Neural progenitor cell (in vitro differentiated cells): ENCODE measurements around the genes SPINK8, PFKFB4 and SLC26A6.

DNA sequence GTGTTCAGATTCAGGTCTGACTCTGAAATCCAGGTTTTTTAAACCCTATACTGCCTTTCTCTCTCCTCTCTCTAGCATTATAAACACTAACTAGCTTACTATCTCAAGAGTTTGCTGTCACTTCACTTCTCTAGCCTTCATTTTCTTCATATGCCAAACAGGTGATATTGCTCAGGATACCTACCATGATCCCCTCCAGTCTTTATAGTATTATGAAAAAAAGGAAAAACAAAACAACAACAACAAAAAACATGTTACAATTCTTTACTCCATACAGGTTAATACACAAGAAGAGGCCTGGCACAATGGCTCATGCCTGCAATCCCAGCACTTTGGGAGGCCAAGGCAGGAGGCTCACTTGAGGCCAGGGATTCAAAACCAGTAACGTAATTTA, 2.6 kb downstream of the SETD2 start:
- RAMPAGE, long total RNA, result no peak

DNA sequence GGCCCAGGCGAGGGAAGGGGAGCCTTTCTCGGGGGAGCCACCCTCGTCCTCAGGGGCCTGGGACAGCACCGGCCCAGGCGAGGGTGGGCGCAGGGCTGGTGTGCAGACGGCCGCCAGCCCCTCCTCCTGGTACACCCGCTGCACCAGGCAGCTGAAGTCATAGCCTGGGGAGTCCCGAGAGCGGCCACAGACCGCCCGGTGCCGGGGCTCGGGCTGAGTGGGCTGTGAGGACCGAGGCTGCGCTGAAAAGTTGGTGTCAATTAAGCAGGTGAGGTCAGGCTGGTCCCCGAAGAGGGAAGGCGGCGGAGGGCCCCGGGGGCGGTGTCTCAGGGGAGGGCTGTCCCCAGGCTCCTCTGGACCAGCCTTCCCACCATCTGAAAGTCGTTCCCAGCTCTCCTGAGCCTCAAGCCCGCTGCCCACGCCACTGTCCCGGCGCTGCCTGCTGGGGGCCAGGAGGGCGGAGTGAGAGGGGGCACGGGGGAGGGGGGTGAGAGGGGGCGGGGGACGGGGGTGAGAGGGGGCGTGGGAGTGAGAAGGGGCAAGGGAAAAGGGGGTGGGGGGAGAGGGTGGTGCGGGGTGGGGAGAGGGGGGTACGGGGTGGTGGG, 36.7 kb downstream of the PTPN23 start:
- RAMPAGE, long total RNA, result no peak

- RAMPAGE, long total RNA, result no peak
Measured at GRCh38 chr3:47612186-47612724, 33.6 kb upstream of the CSPG5 start.

DNA sequence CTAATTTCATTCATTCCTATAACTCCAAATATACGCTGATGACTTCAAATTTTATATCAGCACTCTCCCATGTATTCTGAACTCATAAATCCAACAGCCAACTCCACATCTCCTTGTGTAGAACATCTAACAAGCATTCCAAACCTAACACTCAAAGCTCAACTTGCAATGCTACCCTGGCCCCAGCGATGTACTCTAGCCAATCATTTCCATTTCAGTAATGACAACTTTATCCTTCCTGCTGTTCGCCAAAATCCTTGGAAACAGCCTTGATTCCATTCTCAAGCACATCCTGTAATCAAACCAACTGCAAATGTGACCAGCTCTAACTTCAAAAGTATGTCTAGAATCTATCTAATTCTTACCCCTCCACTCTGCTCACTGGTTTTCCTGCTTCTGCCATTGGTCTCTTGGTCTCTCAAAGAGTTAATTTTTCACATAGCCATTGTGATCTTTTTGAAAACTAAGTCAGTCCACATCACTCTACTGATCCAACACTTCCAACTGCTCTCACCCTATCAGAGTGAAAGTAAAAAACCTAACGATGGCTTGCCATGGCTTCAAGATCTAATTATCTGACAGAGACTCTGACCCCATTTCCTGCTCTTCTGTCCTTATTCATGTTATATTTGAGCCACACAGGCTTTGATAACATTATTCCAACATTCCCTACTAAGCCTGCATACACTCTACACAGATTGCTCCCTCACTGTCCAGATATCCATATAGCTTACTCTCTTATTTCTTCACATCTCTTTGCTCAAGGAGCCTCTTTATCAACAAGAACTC, 66.3 kb downstream of the SMARCC1 start:
- RAMPAGE, long total RNA, result no peak

GRCh38 chr3:47852558-47853036, 49.7 kb downstream of the DHX30 start:
- RAMPAGE, long total RNA, result no peak

GRCh38 chr3:47891193-47891612, 88.3 kb downstream of the DHX30 start:
- RAMPAGE, long total RNA, result no peak

GRCh38 chr3:47891803-47892873, 89.2 kb downstream of the DHX30 start:
- RAMPAGE, long total RNA, result no peak

DNA sequence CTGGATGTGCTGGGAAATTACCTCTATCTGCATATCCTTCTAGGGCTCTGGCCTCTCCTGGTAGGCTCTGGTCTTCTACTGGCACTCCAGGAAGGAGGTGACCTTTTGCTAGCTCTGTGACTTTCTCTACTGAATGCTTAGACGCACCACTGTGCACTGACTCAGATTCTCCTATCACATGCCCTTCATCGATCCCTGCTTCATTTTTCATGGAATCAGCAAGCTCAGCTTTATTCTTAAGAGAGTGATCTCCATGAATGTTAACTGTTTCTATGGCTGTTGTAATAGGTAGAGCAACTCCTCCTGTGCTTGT, 106.6 kb downstream of the DHX30 start:
- RAMPAGE, long total RNA, result no peak

DNA sequence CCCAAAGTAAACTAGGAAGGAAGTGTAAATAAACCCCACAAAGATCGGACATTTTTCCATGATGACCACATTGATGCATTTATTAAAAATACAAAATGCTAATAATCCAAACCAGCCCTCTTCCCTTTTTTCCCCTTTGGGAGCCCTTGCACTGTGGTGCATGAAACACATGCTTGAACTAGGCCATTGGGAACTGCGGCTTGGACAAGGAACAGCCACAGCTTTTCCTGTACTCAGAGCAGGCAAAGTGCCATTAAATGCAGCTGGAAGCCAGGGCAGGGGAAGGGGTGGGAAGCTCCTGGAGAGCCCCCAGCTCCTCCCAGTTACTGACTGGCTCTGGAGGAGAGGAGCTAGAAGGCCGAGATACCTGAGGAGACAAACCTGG, 36.9 kb downstream of the CDC25A start:
- RAMPAGE, long total RNA, result no peak

DNA sequence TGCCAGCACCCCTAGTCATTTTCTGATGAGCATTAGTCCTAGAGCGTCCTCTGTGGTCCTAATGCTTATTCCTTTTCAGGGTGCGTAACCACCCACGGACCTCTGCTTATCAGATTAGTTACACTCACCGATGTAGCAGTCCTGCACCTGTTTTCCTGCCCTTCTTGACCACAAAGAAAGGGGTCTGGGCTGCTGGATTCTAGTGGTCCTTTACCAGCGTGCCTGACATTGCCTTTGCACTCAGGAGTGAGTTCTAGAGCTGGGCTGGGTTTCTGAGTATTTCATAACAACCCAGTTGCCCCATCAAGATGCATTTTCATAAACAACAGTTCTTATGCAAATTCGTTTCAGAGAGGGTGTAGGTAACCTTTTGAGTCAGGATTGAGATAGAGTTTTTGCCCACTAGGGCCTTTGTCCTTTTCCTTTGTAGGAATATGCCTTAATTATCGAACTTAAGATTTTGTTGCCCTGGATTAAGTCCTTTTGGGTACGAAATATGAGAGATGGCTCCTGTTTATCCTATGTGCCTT, at the start of gene SPINK8:
Gene SPINK8 (minus strand): TSS at position 255 of the 530 bp plus-strand sequence.
- RAMPAGE, long total RNA, result no peak

DNA sequence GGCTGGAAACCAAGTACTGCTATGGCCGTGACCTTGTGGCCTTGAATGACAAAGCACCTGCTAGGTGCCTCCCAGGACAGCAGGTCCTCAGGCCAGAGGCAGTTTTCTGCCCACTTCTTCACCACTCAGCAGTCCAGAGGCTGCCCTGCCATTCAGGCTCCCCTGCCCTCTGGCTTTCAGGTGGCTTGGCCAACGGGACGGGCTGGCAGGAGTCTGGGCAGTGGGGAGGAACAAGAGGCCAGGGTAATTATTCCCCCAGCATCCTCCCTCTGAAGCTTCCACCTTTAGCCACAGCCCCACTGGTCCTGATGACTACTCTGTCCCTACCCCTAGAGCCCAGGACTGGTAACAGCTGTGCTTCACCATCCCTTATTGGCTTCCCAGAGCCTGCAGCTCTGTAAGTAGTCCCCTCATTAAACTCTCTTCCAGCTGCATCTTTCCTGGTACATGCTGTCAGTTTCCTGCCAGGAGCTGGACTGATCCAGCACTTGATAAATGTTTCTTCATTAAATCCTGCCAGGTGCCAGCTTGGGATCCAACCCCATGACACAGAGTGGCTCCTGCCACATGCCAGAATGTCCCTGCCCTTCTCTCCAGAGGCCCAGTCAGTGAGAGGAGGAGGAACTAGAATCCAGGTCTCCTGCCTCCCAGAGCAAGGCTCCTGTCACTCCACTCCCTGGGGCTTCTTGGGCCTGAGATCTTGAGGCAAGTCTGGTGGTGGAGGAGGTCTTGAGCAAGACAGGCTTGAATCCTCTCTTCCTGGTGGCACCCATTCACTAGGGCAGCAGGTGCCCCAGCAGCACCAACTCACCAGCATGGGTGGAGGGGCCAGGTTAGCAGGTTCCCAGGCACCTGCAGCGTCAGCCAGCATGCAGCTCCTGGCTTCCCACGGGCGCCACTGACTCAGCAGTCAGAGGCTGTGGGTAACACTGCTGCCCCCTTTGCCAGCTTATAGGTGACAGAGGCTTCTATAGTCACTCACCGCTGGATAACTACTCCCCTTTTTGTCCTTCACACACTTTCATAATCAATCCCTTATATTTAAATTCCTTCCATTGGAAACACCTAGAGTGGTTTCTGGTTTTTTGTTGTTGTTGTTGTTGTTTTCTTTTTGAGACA, 27.5 kb downstream of the FBXW12 start:
- RAMPAGE, long total RNA, result no peak

DNA sequence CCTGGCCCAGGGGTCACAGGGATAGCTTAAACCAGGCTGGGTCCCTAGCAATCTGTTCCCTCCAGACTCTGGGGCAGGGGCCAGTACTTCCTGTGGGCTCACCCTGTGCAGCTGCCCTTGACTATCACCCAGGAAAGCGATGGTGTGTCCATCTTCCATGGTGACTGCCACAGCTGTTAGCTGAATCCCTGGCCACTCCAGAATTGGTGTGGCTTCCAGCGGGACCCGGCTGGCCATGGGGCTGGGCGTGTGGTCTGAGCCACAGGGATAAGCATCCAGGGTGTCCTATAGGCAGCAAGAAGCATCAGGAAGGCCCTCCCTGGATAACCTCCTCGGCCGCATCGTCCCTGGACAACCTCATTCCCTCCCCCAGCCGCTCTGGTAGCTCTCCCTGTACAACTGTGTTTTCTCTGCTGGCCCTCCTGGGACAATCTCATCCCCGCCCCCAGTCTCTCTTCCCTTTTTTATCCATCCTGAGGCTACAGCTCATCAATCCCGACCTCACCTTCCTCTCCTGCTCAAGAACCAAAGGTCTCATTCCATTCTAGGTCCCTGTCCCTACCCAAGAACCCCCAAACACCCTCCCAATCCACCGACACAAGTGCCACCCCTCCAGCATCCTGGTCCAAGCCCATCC, 7.1 kb downstream of the PLXNB1 start:
- RAMPAGE, long total RNA, result no peak

- RAMPAGE, long total RNA, result no peak
Measured at GRCh38 chr3:48429195-48429678, 649 bp downstream of the PLXNB1 start.

DNA sequence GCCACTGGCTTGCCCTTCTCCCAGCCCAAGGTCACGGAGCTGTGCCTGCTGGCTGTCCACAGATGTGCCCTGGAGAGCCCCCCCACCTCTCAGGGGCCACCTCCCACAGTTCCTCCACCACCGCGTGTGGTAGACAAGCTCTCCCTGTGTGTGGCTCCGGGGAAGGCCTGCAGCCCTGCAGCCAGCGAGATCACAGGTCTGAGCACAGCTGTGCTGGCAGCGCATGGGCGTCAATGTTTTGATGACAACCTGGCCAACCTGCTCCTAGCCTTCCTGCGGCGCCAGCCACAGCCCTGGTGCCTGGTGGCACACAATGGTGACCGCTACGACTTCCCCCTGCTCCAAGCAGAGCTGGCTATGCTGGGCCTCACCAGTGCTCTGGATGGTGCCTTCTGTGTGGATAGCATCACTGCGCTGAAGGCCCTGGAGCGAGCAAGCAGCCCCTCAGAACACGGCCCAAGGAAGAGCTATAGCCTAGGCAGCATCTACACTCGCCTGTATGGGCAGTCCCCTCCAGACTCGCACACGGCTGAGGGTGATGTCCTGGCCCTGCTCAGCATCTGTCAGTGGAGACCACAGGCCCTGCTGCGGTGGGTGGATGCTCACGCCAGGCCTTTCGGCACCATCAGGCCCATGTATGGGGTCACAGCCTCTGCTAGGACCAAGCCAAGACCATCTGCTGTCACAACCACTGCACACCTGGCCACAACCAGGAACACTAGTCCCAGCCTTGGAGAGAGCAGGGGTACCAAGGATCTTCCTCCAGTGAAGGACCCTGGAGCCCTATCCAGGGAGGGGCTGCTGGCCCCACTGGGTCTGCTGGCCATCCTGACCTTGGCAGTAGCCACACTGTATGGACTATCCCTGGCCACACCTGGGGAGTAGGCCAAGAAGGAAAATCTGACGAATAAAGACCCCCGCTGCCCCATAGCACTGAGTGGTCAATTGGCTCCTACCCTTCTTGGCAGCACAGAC, 973 bp downstream of the TREX1 start:
- RAMPAGE, long total RNA, result no peak

- RAMPAGE, long total RNA, result no peak
Measured at GRCh38 chr3:48469173-48469661, 3.2 kb downstream of the TREX1 start.

DNA sequence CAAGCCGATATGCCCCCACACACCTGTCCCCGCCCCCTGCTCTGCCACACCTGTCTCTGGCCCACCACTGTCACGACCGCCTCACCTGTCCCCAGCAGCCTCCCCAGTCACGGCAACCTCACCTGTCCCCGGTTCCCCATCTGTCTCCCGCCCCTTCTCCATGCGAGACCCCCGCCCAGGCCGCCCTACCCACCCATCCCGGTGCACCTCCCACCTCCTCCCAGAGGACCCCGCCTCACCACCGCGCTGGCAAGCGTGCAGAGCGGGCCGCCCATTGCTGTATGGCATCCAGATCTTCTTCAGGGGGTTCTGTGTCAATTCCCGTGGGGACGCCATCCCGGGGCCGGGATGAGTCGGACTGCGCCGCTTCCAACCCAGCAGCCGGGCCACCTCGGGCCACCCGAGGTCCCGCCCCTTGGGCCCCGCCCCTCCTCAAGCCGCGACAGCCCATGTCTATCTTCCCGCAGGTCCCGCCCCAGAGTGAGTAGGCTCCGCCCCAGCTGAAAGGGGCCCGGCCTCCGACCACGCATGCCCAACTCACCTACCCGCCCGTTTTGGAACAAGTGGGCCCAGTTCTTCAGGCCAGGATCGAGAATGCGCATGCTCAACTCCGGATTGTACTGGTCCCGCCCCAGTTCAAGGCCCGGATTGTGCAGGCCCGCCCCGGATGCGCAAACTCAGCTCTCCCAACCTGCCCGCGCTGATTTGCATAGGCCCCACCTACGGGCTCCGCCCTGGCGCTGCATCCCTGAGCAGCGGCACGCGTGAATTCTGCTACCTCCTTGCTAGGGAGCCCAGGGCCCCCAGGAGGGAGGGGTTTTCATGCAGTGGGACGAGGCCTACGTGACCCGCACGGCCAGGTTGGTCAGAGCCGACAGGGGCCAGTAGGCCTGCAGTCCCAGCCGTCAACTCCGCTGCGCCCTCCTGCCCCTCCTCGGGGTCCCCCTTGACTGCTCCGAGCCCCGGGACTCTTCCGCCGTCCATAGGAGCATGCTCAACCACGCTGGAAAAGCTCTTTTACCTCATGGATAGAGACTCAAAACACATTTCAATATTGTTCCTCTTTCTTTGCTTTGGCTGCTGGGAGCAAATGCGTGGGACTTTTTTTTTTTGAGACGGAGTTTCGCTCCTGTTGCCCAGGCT, at the start of gene PFKFB4:
Gene PFKFB4 (minus strand): TSS at position 362 of the 1,143 bp plus-strand sequence.
- RAMPAGE, long total RNA, result start-site peak on the minus strand centred at position 382 of the sequence, 64 bp wide, 463 and 818 reads in 2 replicates

- RAMPAGE, long total RNA, result no peak
Measured at GRCh38 chr3:48558533-48559238, 2.1 kb upstream of the PFKFB4 start.

DNA sequence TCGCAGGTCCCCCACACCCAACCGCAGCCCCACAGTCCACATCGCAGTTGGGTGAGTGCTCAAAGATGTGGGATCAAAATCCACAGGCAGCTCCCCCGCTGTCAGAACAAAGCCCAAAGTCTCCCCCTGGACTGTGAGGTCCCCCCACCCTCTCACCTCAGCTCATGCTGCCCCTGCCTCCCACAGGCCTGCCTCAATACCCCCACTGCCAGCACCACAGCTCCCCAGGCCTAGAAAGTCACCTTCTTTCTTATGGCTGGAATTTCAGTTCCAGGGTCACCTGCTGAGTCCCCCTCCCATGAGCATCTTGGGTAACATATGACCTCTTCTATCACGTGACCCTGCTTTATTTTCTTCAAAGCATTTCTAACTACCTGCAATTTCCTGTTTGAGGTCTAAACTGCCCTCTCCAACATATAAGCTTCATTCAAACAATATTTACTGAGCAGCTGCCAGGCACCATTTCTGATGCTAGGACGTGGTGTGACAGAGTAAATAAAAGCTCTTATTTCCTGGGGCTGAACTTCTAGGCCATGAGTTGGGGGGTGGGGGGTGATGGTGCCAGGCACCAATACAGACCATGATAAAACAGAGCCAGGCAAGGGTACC, 2.4 kb upstream of the TMEM89 start:
- RAMPAGE, long total RNA, result no peak

- RAMPAGE, long total RNA, result no peak
Measured at GRCh38 chr3:48635353-48636171, at the start of gene SLC26A6. Gene SLC26A6 (minus strand): TSS chr3:48635461.

DNA sequence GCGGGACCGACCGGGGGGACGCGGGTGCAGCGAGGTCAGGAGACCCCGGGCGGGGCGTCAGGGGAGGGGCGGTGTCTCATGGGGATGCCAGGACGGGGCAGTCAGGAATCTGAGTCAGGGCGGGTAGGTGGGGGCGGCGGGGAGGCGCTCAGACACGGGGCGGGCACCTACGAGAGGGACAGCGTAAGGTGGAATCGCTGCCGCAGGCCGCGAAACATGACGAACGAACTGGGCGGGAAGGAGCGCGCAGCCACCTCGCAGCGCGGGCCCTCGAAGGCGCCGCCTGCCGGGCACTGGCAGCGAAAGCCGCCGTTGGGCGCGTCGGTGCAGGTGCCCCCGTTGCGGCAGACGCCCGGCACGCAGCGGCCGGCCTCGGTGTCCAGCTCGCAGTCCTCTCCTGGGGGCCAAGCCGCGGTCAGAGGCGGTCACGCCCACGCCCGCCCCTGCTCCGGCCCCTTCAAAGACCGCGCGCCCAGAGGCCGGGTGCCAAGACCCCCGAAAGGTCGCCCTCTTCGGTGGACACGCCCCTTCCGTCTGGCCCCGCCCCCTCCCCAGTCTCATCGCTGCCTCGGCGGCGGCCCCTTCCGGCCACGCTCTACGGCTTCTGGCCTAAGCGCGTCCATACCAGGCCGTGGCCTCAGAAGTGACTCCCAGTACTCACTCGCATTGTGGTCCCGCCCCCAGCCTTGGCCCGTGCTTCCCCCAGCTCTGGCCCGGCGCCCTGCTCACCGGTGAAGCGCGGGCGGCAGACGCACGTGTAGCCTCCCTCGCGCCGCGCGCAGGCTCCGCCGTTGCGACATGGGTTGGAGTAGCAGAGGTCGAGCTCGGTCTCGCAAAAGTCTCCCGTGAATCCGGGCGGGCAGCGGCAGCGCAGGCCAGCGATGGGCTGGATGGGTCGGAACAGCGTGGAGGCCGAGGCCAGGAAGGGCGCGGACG, 6.4 kb downstream of the CELSR3 start:
- RAMPAGE, long total RNA, result no peak